GM23248 (cell line): Measurements from ENCODE around the genes FERD3L and CDCA7L.

GRCh38 chr7:18200680-18201248 lies 173.1 kb upstream of the PRPS1L1 start:
- RAMPAGE, long total RNA = no peak

DNA sequence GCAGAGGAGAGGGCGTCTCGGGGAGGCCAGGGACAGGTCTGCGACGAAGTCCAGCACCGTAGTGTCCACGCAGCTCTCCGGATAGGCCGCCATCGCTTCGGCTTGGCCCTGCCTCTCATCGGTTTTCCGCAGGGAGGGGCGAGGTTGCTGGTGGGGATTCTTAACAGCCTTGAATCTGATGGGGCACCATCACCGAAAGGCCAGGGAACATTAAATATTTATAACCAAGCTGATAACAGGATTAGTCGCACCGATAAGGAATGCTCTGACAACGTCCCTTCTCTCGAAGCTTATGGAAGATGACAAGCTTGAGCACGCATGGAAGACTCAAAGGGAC lies at the start of gene FERD3L:
Gene FERD3L, minus strand, starts transcription at position 152 of the 337 bp plus-strand sequence.
- RAMPAGE, long total RNA = no peak

DNA sequence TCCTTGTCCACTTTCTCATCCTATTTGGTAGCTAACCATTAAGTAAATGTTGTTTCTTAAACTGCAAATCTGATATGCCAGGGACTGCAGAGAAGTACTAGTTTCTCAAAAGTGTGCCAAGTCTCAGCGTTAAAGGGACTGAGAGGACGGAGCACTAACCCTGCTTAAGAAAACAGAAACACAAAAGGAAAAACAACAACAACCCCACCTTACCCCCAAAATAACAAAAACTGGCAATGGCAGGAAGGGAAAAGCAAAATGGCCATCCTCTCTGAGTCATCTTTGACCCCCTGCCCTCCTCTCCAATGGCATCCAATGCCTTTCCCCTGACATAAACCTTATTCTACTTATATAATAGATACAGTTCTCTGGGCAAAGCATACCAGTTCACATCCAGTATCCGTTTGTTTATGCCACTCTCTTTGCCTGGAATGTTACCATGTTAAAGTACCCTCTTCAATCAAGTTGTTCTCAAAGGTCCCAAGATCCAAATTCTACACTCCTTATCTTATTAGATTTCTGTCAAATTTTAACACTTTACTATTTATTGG lies 1.6 kb downstream of the POLR1F start:
- RAMPAGE, long total RNA = no peak

- RAMPAGE, long total RNA = no peak
Observed at GRCh38 chr7:20220819-20221688, 3.9 kb upstream of the MACC1 start.

DNA sequence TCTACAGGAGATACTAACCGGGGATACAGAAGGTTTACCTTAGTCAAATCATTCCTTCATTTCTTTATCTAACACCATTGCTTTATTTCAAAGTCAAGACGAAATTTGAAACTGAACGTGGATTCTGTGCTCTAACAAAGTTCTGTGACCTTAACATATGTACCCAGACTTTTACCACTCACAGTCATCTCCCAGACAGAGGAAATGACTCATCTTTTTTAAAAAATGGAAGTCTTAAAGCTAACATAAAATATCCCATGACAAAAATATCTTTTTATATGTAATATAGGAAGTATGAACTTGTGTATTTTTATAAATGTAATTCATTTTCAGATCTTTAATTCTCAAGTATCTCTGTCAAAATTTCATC lies 29.1 kb upstream of the ITGB8 start:
- RAMPAGE, long total RNA = no peak

GRCh38 chr7:20340008-20340590 lies 9.4 kb downstream of the ITGB8 start:
- RAMPAGE, long total RNA = no peak

- RAMPAGE, long total RNA = no peak
Observed at GRCh38 chr7:20352806-20353357, 22.2 kb downstream of the ITGB8 start.

DNA sequence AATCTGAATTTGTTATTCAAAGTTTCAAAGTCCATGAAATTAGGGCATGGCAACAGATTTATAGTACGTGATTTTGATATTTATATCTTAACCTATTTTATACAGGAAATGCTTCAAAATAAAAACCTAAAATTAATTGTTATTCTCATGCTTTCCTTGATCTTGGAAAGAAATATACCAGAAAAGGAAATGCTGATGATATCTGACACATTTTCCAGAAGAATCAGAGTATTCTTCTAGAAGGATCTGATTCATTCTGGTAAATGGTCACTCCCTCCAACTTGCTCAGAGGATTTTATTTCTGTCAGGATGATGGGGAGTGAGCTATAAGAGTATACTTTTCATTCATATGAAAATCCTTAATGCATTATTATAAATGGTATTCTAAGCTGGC lies 71.5 kb downstream of the ITGB8 start:
- RAMPAGE, long total RNA = no peak

DNA sequence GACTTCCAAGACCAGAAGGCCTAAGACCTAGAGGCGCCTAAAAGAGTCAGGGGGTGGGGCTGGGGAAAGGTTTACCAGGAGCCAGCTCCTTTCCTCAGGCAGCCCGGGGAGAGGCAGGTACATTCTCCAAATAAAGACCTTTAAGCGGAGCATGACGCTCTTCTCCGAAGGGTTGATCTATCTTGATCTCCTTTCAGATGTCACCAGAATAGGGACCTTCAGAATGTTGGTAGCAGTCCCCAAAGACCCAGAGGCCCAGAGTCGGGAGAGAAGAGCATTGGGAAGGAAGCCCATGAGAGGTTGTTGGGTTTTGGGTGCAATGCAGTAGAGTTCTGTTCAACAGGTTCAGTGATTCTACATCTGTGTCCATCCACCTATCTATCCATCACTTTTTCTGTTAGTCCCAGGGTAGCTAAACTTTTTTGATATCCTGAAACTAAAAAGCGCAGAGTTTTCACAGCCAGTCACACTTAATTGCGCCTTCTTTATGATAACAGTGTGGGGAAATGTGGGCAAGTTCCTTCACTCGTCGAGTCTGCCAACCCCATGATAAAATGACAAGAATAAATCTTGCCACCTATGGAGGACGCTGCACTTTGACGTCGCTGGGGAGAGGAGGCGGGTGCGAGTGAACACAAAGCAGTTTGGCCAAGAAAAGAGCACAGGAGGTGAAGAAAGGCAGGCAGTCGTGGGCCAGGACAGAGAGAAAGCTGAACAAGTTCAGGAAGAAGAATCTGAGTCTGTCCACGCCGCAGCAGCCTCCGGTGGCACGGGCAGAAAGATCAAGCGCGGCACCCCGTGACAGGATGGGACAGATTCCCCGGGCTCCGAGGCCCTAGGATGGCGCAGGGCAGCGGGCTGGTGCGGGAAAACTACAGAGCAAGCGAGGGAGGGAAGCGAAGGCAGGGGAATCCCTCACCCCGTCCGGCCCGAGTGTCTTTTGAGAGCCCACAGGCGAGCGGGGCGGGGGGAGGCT lies 9.3 kb downstream of the SP8 start:
- RAMPAGE, long total RNA = no peak

- RAMPAGE, long total RNA = no peak
Observed at GRCh38 chr7:20790857-20791429, 4.3 kb upstream of the SP8 start.

DNA sequence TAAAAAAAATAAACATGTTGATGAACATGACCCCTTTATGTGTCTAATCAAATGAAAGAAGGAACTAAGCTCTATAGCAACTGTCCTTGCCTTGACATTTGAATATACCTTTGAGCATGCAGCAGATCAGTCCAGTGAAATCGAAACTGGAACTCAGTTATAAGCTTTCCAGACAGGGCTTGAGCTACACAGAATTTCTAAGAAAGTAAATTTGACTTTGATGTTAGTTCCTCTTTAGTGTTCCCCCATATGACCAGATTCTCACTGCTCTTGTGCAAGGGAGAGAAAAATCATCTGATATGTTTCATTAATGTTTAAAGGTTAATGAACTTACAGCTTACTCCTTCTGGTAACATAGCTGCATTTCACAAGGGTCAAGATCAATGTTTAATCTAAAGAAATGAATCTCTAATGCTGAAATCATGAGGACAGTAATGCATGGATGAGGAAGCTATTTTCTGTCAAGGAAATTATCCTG lies 74.9 kb upstream of the SP4 start:
- RAMPAGE, long total RNA = no peak

DNA sequence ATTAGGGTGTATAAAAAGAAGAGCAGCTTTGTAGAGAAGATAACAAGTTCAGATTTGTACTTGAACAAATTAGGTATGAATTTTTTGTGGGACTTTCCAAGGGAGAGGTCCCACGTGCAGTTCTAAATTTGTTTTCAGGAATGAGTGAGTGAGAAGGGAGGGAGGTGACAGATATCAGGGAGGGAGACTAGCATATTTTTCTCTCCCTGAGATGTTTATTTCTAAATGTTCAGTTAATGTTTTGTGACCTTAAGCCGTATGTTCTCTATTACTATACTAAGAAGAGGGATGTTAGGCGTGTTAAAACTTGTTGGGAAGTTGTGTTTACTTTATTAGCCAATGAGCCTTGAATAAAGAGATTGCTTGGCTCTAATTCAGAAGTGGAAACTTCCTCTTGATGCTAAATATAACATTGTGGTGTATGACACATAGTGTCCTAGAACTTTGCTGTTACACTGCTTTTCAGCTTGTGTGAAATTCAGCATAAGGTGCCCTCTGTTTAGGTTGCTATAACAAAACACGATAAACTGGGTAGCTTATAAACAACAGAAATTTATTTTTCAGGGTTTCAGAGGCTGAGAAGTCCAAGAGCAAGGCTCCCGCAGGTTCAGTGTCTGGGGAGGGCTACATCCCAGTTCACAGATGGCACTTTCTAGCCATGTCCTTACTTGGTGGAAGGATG lies 37.3 kb downstream of the DNAH11 start:
- RAMPAGE, long total RNA = no peak

GRCh38 chr7:21945153-21946500 lies at the start of gene CDCA7L:
CDCA7L (minus strand) TSS chr7:21945899.
- RAMPAGE, long total RNA = start-site peak on the minus strand at chr7:21945855-21945944, 315 and 214 reads in 2 replicates

GRCh38 chr7:22213824-22214668 lies 142.9 kb downstream of the RAPGEF5 start:
- RAMPAGE, long total RNA = no peak

GRCh38 chr7:22216168-22216880 lies 140.6 kb downstream of the RAPGEF5 start:
- RAMPAGE, long total RNA = no peak

GRCh38 chr7:22218658-22219585 lies 138.0 kb downstream of the RAPGEF5 start:
- RAMPAGE, long total RNA = no peak

- RAMPAGE, long total RNA = no peak
Observed at GRCh38 chr7:22350684-22351219, 6.2 kb downstream of the RAPGEF5 start.

- RAMPAGE, long total RNA = no peak
Observed at GRCh38 chr7:22355899-22356762, 823 bp downstream of the RAPGEF5 start.

- RAMPAGE, long total RNA = no peak
Observed at GRCh38 chr7:22359206-22359898, 2.4 kb upstream of the RAPGEF5 start.

DNA sequence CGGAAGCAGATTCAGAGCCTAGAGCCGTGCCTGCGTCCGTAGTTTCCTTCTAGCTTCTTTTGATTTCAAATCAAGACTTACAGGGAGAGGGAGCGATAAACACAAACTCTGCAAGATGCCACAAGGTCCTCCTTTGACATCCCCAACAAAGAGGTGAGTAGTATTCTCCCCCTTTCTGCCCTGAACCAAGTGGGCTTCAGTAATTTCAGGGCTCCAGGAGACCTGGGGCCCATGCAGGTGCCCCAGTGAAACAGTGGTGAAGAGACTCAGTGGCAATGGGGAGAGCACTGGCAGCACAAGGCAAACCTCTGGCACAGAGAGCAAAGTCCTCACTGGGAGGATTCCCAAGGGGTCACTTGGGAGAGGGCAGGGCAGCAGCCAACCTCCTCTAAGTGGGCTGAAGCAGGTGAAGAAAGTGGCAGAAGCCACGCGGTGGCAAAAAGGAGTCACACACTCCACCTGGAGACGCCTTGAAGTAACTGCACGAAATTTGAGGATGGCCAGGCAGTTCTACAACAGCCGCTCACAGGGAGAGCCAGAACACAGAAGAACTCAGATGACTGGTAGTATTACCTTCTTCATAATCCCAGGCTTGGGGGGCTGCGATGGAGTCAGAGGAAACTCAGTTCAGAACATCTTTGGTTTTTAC lies 770 bp upstream of the IL6 start:
- RAMPAGE, long total RNA = no peak